UCH-1 (cell line): ENCODE measurements around the genes POC1A, ALAS1, NISCH and MUSTN1.

GRCh38 chr3:52054770-52055253, 1.6 kb downstream of the DUSP7 start:
- RRBS, result no CpG with 5 or more reads among the region's 14 CpGs

DNA sequence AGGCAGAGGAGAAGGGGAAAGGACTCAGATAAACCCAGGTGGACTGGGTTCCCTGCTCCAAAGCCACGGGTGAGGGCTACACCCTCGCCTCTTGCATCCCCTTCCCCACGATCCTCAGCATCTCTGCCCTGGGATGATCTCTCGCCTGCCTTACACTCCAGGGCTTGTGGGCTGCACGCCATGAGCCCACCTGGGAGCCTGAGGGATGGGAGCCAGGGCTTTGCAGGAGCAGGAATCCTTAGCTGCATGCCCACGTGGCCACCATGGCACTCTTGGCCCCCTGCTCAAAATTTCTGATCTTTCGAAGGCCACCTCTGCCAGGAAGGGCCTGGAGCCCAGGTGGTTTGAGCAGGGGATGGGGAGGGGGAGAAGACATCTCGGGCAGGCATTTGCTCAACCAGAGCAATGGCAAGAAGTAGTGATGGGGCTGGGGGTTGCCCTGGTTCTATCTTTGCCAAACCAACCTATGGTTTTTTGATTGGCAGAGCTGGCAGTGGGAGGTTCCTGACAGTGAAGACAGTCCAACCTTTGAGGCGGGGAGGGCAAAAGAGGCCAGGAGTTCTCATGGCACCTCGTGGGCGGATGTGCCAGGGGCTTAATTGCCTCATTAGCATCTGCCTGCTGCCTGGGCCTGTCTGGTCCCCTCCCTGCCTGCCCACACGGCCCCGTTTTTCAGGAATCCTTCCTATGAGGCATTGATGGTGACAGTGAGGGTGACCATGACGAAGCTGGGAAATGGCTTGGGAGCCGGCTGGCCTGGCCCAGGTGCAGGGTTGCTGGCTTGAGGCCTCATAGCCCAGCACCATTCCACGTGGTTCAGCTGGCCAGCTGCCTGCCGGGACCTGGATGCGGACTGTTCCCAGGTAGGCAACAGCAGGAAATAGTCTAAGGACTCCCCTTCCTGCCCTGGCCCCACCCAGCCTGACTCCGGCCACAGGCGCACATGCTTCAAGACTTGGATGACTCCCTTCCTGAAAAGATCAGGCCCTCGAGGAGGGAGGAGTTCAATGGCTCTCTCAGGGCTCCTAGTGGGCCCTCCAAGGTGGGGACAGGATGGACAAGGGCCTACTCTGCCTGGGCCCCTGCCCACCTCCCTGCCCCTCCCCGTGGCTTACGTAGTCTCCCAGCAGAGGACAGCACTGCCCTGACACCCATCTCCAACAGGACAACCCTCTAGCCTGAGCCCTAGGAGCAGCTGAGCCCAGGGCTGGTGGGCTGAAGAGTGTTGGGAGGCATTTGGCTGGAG, 8.7 kb upstream of the DUSP7 start:
- RRBS, result 75% methylated on average over 4 of the region's 23 CpGs

DNA sequence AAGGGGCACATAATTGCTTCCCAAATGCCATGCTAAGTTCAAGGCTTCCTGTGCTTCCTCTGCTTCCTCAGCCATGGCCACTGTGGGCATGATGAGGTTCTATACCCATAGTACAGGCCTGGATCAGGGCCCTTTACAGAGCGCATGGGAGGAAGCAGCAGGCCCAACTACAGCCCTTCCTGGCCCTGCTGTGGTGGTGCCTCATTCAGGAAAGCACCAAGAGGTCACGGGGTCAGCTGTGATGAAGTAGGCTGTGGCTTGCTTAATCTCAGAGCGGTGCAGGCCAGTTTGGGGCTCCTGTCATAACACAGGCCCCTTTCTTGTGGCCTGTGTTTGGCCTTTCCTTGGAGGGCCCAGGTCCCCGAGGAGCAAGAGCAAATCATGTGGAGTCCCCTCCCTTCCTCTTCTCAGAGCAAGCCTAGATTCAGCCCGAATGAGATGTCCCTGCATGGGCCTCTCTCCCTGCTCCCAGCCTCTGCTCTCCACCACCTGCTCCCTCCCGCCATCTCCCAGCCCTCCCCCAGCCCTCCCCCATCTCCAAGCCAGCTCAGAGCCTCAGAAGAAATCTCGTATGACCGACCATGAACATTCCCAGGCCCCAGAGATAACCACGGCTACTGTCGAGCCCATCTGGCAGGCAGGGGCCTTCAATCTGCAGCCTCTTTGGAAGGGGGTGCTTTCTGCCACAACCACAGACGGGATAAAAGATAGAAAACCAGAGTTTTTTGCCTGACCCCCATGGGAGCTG, 32.2 kb upstream of the DUSP7 start:
- RRBS, result no CpG with 5 or more reads among the region's 11 CpGs

DNA sequence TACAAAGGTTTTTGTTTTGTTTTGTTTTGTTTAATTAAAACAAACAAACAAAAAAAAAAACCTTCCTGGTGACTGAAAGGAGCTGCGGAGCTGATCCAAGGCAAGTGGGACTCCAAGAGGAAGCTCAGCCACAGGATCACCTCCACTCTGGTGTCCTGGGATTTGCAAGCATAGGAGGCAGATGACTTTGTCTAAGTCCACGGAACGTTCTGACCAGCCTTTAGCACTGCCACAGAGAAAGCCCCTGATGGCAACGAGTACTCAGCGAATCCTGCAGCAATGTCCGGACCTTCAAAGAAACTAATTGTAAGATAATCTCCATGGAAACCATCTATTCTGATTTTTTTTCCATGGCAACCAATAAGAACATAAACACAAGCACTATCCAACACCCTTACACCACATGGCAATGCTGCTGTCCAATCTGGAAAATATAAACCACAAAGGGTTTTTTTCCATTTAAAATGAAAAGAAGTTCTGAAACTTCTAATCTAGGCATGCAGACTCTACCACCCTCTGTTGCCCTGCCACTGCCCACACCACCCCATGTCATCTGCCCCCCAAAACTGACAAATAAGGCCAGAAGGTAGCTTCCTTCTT, 44.7 kb downstream of the POC1A start:
- RRBS, result no CpG with 5 or more reads among the region's 6 CpGs

DNA sequence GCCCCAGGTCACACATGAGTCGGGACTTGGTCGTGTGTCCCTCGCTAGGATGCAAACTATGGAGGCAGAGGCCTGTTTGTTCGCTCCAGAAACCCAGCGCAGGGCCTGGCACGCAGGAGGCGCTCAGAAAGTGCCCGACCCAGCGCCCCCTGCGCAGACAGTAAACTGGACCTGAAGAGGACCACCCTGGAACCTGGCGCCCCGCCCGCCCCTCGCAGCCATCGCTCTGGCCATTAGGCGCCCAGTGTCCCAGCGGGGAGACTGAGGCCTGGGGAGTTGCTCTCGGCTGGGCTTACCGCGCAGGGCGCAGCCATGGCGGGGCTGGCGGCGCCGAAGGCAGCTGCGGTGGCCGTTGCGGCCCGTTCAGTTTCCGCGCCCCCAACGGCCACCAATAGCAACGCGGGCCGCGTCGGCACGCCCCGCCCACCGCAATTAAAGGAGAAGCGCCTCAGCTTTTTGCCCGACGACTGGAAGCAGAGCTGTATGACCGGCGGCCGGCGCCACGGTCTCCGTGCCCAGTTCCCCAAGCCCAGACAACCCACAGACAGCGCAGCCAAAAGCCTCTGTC, at the start of gene POC1A:
Gene POC1A (minus strand): TSS at position 365 of the 568 bp plus-strand sequence.
- RRBS, result no CpG with 5 or more reads among the region's 50 CpGs

GRCh38 chr3:52154627-52155369, 575 bp upstream of the POC1A start:
- RRBS, result 2% methylated on average over 9 of the region's 45 CpGs

DNA sequence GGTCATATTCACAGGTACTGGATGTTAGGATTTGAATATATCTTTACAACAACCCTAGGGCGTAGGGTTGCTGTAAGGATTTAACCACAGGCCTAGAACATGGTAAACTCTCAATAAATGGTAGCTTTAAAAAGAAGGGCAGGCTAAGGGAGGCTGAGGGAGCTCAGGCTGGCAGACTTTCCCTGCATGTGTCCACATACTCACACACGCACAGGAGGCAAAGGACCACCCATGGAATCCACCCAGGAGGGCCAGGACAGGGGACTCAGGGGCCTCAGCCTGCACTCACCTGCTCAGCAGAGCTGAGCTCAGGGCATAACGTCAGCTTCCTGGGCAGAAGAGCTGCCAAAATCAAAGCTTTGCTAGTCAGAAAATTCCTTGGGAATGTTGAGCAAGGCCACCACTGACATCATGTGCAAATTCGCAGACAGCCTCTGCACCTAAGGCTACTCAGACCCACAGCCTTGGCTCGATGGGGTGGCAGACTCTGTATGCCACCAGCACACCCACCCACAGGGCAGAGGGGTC, 16.5 kb upstream of the ALAS1 start:
- RRBS, result no CpG with 5 or more reads among the region's 5 CpGs

GRCh38 chr3:52197467-52198259, at the start of gene ALAS1:
Gene ALAS1, plus strand, starts transcription at chr3:52198160.
- RRBS, result 18% methylated on average over 21 of the region's 52 CpGs

DNA sequence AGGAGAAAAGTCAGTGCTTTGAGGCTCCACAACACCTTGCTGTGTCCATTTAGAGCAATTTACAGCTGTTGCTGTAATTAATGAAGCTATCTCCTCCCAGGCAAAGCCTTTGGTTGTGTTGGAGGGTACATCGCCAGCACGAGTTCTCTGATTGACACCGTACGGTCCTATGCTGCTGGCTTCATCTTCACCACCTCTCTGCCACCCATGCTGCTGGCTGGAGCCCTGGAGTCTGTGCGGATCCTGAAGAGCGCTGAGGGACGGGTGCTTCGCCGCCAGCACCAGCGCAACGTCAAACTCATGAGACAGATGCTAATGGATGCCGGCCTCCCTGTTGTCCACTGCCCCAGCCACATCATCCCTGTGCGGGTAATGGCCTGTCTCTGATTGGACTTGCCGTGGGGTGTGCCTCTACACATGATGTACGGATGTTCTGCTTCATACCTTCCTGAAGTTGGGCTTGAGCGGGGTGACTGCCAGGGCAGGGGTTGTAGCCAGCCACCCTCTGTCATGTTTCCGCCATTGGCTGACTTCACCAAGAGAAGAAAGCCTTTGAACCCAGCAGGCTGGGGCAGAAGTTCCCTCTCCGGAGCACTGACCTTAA, 13.3 kb downstream of the ALAS1 start:
- RRBS, result no CpG with 5 or more reads among the region's 18 CpGs

GRCh38 chr3:52221995-52222507, 3.4 kb downstream of the TLR9 start:
- RRBS, result 53% methylated on average over 2 of the region's 19 CpGs

DNA sequence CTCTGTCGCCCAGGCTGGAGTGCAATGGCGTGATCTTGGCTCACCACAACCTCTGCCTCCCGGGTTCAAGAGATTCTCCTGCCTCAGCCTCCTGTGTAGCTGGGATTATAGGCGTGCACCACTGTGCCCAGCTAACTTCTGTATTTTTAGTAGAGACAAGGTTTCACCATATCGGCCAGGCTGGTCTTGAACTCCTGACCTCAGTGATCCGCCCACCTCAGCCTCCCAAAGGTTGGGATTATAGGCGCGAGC, 8.4 kb downstream of the WDR82 start:
- RRBS, result no CpG with 5 or more reads among the region's 8 CpGs

DNA sequence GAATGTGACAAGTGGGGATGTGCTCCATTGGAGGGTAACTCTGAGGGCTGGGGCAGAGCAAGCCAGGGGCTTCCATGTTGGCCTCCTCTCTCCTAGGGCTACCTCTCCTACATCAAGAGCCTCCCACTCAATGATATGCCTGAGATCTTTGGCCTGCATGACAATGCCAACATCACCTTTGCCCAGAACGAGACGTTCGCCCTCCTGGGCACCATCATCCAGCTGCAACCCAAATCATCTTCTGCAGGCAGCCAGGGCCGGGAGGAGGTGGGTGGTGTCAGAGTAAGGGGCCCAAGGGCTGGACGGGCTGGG, 12.2 kb downstream of the BAP1 start:
- RRBS, result no CpG with 5 or more reads among the region's 5 CpGs

GRCh38 chr3:52455268-52456054, at the start of gene NISCH:
Gene NISCH, plus strand, starts transcription at chr3:52455604.
- RRBS, result 3% methylated on average over 30 of the region's 82 CpGs

DNA sequence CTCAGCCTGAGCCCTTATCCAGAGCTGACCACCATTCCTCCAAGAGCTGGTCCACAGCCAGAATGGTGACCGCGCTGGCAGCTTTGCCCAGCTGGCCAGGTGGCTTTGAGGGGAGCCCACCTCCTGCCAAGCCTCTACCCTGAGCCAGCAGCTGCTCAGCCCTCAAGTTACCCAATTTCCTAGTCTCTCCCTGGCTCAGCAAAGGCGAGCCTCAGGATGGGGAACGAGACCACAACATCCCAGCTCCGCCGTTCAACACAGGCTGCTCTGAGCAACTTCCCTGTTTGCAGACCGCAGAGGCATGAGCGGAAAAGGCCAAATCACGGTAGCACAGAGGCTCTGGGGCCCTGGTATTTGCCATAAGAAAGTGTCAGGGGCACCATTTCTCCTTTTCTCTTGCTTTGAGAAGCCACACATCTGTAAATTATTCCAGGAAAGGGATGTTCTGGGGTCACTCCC, 3.5 kb downstream of the STAB1 start:
- RRBS, result no CpG with 5 or more reads among the region's 9 CpGs

GRCh38 chr3:52532393-52533054, 1.1 kb downstream of the NT5DC2 start:
- RRBS, result 41% methylated on average over 5 of the region's 17 CpGs

DNA sequence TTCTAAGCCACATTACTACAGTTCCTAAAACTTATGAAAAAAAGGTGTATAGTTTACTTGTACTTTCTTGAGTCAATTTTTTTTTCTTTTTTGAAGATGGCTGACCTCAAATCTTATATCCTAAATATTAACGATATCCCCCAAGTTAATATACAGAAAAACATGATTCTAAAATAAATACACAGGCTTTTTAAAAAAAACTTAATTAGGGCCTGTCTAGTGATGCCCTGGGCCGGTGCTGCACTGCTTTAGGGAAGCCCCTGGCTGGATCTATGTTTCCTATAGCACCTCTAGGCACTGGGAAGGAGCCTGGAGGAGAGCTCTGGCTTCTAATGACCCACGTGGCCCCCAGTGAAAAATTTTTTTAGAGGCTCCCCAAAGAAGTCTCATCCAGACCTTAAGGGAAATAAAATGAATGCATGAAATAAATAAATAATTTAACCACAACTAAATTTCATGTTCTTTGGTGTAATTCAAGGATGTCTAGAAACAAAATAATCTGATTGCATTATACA, 9.4 kb downstream of the UQCC5 start:
- RRBS, result no CpG with 5 or more reads among the region's 3 CpGs

GRCh38 chr3:52829066-52830239, 1.0 kb downstream of the ITIH4 start:
- RRBS, result no CpG with 5 or more reads among the region's 19 CpGs

GRCh38 chr3:52831484-52832730, 1.4 kb upstream of the ITIH4 start:
- RRBS, result no CpG with 5 or more reads among the region's 25 CpGs

- RRBS, result no CpG with 5 or more reads among the region's 13 CpGs
Measured at GRCh38 chr3:52834644-52835382, at the start of gene MUSTN1. Gene MUSTN1, minus strand, starts transcription at chr3:52835019.

DNA sequence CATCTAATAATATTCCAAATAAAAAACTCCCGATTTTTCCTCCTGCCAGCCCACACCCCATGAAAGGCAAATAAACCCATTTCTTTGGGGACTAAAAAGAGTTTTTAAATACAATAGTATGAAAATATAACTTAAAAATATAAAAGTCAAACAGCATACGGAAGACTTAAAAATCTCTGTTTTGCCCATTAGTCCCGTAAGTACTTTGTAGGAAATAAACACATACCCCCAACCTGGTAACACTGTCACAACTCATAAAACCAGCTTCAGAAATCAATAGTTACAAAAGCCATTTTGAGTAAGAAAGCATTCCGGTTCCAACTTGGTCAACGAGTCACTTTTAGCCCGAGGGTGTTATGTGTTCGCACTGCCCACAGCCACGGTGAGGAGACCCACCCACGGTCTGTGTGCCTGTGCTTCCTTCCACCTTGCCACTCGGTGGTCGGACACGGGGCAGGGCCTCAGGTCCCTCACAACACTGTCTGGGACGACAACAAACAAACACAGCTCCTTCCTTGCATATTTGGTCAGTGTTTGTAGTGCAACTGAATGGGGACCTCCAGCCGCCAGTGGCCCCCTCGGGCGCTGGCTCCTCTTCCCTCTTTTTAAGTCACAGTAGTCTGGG, 5.0 kb upstream of the MUSTN1 start:
- RRBS, result no CpG with 5 or more reads among the region's 16 CpGs